Type B pancreatic cell (in vitro differentiated cells): ENCODE results near the genes C21orf91, GABPA and CCT8.

GRCh38 chr21:17789140-17789602 is 30.0 kb downstream of the C21orf91 start:
- PRO-cap: no peak

DNA sequence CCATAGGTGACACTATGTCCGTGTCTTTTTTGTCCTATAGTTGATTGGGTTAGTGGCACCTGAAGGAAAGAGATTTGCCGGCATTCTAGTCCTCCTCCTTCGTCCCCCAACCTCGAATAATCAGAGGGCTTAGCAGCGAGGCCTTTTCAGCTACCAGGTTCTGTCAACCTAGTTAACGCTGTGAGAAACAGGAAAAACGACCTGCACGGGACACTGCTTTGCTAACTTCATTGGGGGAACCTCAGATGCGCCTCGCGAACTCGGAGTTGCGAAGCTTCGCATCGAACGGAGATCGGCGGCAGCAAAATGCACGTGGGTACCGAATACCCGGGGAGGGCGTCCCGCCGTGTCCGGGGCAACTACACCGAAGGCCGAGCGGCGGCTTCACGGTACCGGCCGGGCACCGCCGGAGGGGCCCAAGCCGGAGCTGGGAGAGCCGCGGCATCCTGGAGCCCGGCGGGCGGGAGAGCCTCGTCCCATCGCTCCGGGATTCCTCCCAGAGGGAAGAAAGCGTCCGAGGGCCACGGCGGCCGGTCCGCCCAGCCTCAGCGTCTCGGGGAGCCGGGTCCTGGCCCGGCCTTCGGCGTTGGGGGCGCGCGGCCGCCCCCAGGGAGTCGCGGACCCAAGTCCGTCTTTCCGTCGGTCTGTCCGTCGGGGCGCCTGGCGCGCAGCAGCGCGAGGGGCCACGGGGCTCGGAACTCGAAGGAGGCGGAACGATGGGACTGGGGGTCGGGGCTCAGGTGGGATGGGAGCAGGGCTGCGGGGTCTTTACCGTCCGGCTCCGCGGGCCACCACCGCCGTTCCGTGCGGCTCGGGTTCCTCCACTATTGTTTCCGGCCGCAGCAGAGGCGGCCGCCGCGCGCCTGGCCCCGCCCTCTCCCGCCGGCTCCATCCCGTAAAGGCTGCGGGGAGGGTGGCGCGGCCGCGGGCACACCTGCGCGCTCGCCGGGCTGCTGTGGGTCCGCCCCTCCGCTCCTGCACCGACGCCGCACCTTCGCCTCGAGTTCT is at the start of gene C21orf91:
TSS of gene C21orf91 (minus strand) at position 826 of the 1,008 bp plus-strand sequence.
- PRO-cap: bidirectional peak, plus-strand start outside the sequence, minus-strand start at position 826 of the sequence

DNA sequence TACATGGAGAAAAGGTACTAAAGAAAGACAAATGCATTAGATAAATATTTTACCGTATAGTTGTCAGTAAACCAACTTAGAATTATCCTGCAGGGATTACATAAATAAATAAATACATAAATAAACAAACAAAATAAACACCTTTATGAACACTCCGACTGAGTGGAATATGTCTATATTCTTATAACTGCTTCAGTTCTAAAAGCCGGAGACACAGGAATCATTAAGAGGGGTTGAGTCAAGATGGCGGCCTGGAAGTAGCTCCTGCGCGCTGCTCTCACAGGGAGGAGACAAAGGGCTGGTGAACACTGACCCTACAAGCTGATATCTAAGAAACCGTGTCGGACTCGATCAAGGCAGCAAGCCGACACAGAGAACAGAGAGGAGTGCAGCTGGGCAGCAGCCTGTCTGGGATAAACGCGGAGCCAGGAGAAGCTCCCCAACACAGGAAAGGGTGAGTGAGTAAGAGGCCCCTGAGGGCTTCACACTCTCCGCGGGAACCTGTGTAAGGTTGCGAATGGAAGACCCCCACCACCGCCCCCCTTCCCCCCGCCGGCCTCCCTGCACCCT is 1098.6 kb upstream of the NCAM2 start:
- PRO-cap: no peak

GRCh38 chr21:21146543-21147573 is 148.6 kb downstream of the NCAM2 start:
- PRO-cap: no peak

DNA sequence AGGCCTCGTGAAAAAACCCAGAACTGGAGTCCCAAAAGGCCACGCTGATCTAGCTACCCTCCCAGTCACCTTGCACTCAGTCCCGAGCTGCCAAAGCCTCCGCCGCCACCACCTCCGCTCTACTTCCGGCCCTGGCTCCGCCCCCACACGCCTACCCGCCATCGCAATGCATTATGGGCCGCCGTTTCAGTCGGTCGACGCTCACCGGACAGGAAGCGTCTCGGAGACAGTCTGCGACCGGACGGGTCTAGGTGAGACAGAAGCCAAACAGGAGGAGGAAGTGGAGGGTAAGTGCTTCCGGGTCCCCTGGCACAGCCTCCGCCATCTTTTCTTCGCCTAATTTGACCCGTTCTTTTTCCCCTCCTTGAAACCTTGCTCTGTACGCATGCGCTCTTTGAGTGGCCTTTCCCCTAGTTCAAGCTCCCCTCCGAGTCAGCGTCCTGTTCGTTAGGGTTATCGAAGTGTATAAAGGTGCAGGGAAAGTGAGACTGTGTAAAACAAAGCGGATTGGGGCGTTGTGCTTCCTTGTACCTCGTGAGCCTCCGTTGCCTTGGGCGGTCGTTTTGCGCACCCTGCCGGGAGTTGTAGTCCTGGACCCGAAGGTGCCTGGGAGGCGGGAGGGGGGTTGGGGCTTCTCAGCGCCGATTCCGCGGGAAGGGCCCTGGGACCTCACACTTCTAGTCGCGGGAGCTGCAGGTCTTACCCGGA is at the start of gene GABPA:
TSS of gene GABPA (plus strand) at position 189 of the 708 bp plus-strand sequence.
- PRO-cap: bidirectional peak, plus-strand start at position 259 of the sequence, minus-strand start at position 121 of the sequence; bidirectional peak, plus-strand start at position 644 of the sequence, minus-strand start at position 552 of the sequence

DNA sequence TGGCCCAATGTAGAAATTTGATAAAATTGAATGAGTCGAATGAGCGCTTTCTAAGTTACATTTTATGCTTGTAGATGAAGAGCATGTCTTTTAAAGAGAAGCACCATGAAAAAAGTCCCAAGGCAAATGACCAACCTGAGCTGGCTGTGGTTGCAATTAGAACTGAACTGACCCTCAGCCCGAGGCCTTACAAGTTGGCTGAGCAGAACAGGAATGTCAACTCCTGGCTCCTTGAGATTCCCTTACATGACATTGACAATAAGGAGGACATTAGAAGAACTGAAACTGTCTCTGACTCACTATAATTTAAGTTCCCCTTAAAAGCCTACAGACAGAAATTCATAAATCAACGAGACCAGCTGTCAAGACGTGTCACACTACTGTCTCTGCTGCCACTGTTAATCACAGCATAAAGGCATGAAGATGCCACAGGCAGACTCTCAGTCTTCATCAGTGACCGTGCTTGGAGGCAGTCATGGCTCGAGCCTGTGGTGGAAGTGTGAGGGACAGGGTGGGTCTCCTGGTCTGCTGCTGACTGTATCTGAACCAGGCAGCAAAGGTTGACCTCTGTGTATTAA is 168.8 kb downstream of the GABPA start:
- PRO-cap: no peak

DNA sequence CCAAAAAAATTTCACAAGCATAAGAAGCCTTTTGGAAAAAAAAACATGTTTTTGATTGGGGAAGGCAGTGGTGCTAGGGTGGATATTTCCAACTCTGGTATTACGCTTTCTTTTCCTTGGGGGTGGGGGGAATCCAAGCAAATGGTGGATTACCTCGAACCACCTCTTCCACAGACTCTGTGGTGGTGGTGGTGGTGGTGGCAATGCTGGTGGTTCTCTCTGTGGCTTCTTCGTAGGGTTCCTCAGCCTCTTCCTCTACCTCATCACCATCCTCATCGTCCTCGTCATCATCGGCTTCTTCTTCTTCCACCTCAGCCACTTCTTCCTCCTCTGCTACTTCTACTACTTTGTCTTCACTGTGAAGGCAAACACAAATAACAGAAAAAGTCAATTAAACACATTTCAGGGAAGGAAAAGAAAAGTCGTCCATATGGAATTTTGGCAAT is 148.9 kb downstream of the APP start:
- PRO-cap: no peak

DNA sequence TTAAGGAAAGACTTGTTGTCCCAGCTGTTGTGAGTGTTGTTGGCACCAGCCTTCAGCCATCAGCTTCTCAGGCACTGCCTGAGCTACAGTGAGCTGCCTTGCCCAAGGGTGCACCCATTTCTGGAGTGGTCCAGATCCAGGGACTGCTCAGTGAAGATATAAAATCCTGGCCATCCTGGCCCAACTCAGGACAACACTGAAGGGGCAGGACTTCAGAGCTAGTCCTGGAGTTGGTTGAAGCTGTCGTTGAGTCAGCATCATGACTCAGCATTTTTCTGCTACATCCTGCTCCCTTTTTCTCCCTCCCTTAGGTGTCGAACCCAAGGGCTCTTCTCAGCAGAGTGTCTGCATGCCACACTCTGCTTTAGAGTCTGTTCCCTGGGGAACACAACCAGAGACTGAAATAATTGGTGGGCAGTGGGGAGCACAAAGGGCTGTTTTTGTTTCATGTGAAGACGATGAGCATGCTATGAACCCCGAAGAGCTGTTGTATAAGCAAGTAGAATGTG is 167.4 kb downstream of the CYYR1 start:
- PRO-cap: no peak

DNA sequence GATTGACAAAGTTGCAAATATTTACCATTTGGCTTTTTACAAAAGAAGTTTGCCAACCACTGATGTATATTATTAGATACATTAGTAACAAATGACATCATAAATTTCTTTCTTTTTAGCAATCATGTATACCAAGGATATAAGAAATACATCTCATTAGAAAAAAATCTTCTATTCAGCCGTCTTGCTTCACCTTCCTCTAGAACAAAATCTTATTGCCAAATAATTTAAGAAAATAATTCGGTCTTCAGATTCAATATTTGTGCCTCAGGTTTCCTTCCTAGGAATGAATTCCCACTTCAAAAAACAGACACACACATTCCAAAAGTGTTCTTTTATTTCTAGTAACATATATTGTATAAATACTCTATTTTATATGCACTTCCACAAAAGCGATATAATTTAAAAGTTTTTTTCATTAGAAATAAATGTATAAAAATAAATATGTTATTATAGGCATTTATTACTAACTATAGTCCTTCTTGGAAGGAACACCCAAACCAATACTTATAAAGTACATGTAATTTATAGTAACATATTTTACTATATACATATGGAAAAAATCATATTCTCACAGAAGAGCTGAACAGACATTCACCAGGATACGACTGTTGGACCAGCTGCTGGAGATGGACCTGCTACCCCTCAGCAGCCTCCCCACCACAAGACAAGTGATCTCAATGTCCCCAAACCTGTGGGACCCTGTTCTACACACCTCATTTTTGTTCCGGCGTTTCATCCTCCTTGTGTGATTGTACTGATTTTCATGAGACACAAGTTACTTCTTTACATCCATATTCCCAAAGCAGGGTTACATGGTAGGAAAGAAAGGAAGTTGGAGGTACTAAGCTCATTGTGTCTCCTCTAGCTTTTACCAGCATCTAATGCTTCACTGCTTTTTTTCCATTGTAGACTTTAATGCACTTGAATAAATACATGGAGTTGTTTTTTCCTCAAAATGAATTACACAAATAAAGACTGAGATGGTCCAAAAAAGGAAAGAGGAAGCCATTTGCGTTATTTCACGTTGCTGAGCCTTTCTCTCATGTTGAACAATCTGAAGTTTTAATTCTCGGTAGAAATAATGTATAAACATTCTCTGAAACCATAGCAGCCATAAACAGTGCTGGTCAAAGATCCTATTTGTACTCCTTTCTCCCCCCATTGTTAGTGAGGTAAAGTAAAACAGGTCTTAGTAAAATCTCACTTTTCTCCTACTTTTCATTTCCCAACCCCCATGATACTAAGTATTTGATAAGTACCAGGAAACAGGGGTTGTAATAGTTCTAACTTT is 8.8 kb downstream of the ADAMTS1 start:
- PRO-cap: no peak

DNA sequence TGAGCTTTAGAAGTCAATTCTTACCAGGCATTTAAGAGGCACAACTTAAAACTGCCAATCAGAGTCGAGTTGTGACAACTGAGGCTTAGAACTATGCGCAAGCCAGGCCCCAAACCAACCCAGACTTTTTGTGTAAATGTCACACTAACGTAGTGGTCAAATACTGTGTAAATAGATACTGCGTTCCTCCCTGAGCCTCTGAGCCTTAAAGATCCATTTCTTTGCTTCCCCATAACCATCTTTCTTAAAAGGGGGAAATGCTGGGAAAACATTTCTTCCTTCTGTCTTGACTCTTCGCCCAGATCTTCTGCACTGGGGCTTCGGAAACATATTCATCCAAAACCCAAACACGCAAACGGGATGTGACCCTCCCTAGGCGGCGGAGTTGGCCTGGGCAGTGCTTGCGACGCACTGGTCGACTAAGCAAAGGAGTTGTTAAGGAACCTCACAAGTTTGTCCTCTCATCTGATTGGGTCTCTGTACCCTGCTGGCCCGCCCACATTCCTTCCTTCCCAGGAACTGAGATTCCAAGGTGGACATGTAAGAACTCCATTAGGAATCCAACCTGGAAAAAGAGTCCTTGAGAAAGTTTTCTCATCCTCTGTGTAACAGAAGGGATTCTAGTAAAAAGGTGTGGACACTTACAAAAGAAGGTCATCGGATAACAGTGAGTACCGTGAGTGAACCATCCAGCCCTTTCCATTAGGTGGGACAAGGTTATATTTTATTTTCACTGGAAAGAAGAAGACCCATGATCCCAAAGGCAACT is 2.5 kb downstream of the ADAMTS5 start:
- PRO-cap: no peak

DNA sequence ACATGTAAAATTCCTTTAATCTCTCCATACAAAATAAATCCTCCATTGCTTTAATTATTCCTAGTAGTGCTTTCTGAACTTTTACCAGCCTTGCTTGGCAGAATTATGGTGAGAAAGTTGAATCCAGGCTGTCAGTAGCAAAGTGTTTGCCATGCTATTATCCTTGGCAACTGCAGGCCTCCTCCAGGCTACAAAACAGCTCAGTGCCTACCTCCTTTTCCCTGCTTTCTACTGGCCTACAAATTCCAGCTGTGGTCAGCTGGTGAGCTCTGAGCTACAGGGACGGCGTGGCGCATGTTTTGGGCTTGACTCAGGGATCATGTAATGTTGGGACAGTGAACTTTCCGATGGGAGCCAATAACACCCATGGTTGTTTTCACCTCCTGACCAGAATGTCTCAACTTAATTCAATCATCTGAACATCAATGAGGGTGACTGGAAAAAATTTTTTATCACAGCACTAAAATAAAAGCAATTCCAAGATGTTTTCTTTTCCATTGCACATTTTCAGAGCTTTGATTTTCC is 456.2 kb upstream of the ADAMTS5 start:
- PRO-cap: no peak

GRCh38 chr21:27884734-27885094 is 917.8 kb upstream of the ADAMTS5 start:
- PRO-cap: no peak

DNA sequence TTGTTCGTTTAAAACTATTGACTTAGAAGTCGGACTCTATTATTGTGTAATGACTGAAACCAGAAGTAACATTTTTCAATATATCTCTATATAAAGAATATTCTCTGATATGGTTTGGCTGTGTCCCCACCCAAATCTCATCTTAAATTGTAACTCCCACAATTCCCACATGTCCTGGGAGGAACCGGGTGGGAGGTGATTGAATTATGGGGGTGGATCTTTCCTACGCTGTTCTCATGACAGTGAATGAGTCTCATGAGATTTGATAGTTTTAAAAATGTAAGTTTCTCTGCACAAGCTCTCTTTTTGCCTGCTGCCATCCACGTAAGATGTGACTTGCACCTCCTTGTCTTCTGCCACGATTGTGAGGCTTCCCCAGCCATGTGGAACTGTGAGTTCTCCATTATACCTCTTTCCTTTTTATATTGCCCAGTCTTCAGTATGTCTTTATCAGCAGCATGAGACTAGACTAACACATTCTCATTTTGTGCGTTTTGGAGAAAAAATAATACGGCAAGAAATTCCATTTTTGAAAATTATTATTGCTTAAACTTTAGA is 836.9 kb downstream of the N6AMT1 start:
- PRO-cap: no peak

- PRO-cap: no peak
These were observed 793.8 kb downstream of the N6AMT1 start for GRCh38 chr21:28091419-28091790.

DNA sequence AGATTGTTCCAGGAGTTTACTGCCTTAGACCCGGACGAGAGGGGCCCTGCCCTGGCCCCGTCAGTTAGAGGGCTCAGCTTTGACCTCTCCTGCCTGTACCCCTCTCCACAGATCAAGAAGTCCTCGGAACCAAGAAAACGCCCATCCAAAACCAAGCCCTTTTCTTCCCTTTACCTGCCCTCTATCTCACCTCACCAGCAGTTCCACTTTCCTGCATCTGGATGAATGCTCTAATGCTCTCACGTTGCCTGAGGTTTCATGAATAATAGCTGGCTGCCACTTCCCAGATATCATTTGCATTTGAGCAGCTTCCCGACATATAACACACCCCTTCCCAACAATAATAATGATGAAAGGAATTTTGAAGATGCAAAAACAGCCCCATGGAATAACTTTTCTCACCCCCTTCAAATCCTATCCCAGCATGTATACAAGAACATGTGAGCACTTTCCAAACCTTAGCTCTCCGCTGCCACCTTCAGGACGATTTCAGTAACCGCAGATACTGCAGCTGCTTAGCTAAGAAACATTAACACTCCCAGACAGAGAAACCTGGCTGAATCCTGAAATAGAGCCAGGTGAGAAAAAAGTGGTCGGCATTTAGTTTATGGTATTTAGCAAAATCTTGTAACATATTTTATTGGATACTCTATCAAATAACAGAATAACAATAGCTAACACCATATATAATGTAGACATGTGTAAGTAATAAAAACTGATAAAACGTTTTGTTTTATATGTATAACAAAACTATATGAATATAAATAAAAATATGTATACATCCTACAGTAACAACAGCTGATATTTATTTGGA is 139.6 kb downstream of the N6AMT1 start:
- PRO-cap: no peak

- PRO-cap: no peak
These were observed 81.3 kb downstream of the N6AMT1 start for GRCh38 chr21:28803561-28804586.

GRCh38 chr21:28966914-28967307 is 25.8 kb downstream of the LTN1 start:
- PRO-cap: no peak

GRCh38 chr21:29072890-29073778 is at the start of gene CCT8:
Gene CCT8, minus strand, starts transcription at chr21:29073648.
- PRO-cap: bidirectional peak, plus-strand start at chr21:29073924, minus-strand start at chr21:29073613

DNA sequence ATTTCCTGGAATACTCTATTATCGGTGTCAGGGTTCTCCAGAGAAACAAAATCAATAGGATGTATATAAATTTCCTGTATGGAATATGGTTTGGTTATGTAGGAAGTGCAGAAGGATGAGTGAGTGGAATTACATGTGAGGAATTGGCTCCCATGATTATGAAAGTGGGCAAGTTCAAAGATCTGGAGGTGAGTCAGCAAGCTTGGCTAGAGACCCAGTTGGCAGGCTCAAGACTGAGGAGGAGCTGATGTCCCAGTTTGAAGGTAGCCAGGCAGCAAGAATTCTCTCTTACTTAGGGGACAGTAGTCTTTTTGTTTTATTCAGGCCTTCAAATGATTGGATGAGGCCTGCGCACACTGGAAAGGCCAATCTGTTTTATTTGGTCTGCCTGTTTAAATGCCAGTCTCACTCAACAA is 57.5 kb downstream of the MAP3K7CL start:
- PRO-cap: no peak

DNA sequence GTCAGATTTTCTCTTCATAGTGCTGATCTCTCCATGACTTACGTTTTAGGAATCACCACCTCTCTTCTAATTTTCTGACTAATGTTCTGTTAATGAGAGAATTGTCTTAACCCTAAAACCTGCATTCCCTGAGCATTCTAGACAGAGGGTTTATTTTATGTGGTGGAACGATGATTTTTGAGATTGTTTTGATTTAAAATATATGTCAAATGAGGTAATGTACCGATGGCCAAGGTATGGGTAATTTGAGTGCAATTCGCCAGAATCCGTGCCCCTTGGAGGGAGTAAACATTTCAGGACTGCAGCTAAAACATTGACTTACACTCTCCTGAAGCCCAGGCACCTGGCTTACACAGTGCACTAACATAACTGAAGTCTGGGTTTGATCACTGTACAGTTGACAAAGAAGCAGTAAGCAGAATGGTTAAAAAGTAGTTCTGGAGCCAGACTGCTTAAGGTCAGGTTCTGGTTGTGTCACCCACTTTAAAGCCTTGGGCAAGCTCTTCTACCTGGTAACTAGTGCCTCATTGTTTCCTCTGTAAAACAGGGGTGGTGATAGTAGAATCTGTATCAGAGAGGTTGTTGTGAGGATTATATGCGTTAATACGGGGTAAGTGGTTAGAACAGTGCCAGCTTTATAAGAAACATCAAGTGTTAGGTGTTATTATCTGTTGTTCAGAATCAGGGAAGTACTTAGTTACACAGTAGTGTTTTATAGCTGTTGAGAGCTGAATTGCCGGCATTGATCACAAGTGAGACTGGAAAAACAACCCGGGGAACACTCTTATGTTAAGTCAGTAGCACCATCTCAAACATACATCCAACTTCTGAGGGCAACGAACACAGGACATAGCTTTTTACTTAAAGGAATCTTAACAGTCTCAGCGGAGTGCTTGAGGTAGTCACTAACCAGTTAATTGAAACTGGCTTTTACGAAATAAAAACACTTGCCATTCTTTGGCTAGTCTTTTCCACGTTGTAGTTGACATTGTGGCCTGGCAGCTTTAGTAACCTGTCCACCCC is 3.6 kb downstream of the BACH1 start:
- PRO-cap: no peak